Thoracic aorta endothelial cell (primary cell): Measurements from ENCODE around the genes ASCL2 and SLC22A18.

DNA sequence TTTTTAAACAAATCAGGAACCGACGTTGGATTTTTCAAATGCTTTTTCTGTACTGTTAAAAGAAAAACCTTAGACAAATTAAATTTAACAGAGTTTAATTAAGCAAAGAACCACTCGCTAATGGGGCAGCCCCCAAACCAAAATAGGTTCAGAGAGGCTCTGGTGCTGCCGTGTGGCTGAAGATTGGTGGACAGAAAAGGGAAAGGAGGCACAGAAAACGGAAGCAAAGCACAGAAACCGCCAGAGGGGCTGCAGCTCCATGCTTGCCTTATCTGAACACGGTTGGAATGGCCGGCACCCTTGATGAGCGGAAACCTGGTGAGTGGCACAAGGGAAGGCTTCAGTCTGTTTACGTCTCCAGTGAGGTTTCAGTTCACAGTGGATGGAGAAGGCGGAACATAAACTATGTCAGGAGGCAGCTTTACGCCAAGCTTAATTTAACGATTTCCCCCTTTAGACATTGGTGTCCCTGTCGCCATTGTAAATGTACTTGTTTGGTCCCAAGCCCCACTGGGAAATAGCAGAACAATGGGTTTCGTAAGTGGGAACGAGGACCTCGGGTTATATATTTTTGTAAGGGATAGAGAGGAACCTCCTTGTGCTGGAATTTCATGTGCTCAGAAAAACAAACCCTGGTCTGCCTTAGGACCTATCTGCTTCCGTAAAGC lies 5.3 kb upstream of the PRR33 start:
- CAGE, long polyA plus RNA, result no peak

DNA sequence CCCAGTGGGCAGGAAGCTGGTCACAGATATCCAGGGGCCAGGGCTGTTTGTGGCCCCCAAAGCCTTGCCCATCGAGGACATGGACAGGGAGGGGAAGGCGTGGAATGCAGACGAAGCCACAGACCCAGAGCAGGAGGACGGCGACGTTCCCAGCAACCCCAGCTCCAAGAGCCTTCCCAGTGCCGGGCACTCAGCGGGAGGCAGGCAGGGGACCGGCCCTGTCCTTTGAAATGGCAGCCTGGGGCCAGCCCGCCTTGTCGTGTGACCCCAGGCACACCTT lies 1.5 kb upstream of the TNNT3 start:
- CAGE, long polyA plus RNA, result no peak

GRCh38 chr11:1943631-1944267 lies 3.4 kb upstream of the MRPL23 start:
- CAGE, long polyA plus RNA, result no peak

GRCh38 chr11:2109092-2109969 lies 29.9 kb downstream of the IGF2 start:
- CAGE, long polyA plus RNA, result no peak

DNA sequence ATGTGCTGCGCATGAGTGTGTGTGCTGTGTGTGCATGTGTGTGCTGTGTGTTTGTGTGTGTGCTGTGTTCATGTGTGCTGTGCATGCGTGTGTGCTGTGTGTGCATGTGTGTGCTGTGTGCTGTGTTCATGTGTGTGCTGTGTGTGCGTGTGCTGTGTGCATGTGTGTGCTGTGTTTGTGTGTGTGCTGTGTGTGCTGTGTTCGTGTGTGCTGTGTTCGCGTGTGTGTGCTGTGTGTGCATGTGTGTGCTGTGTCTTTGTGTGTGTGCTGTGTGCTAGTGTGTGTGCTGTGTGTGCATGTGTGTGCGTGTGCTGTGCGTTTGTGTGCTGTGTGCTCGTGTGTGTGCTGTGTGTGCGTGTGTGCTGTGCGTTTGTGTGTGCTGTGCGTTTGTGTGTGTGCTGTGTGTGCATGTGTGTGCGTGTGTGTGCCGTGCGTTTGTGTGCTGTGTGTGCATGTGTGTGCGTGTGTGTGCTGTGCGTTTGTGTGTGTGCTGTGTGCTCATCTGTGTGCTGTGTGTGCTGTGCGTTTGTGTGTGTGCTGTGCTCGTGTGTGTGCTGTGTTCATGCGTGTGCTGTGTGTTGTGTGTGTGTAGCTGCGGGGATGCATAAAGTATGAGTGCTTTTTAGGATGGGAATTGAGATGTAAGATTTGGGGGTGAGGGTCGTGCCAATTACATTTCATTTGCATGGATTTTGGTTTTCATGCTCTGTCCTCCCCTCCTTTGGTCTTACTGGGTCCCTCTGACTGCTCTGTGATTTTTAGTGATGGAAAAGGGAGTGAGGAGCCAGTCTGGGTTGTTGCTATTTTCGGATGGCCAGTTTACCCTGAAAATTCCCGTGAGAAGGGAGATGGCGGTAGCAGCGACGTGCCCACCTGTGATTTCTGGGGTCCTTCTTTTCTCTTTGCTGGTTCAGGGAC lies 7.4 kb downstream of the IGF2 start:
- CAGE, long polyA plus RNA, result no peak

DNA sequence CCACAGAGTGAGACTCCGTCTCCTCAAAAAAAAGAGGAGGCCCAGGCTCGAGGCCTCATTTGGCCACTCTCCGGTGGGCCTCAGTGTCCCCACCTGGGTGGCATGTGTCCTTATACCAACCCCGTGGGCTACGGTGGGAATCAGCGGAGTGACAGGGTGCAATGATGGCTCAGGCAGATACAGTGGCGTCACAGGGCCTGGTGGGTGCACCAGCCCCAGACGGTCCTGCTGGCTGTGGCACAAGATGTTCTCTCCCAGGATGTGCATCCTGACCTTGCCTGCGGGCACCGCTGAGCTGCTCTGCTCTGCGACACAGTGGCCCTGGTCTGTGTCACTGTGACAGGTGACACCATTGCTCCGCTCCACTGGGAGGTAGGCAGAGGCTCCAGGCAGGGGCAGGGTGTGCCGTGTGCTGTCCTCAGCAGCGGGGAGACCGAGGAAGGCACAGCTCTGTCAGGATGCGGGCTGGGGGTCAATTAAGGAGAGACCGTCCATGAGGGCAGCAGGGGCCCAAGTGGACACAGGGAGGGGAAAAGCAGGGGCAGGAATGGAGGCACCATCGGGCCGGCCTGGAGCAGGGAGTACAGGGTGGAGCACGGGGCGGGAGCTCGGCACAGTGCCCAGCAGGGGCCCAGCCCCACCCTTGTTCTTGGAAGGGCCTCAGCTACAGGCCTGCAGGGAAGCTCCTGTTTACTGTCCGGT lies 21.7 kb upstream of the TH start:
- CAGE, long polyA plus RNA, result no peak

DNA sequence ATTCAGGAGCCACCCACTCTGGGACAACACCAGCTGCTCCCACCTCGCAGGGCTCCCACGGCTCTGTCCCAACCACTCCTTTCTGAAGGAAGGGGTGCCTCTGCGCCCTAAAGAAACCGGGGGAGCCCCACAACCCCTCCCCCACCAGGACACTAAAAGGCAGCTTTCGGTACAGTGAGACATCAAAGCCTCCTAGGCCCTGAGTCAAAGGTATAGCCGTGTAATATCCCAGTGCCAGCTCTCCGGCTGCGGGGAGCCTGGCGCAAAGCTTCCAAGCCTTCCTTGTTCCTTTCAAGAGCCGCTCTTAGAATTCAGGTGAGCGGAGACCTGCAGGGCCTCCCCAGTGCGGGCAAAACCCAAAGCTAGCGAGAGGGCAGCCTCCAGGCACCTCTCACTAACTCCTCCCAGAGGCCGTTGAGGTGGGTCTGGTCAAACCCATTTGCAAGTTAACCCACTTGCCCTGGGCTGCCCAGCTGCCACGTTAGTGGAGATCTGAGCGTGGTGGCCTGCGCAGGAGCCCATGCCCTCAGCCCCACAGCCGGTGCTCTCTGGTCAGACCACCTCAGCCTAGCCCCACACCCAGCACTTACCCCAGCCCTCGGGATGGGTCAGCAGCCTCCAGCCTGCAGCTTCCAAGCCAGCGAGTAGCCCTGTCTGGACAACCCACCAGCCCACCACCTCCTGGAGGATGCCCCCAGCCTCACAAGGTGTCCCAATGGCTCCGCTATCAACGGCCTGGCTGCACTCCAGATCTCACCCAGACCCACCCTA lies 2.6 kb downstream of the ASCL2 start:
- CAGE, long polyA plus RNA, result no peak

DNA sequence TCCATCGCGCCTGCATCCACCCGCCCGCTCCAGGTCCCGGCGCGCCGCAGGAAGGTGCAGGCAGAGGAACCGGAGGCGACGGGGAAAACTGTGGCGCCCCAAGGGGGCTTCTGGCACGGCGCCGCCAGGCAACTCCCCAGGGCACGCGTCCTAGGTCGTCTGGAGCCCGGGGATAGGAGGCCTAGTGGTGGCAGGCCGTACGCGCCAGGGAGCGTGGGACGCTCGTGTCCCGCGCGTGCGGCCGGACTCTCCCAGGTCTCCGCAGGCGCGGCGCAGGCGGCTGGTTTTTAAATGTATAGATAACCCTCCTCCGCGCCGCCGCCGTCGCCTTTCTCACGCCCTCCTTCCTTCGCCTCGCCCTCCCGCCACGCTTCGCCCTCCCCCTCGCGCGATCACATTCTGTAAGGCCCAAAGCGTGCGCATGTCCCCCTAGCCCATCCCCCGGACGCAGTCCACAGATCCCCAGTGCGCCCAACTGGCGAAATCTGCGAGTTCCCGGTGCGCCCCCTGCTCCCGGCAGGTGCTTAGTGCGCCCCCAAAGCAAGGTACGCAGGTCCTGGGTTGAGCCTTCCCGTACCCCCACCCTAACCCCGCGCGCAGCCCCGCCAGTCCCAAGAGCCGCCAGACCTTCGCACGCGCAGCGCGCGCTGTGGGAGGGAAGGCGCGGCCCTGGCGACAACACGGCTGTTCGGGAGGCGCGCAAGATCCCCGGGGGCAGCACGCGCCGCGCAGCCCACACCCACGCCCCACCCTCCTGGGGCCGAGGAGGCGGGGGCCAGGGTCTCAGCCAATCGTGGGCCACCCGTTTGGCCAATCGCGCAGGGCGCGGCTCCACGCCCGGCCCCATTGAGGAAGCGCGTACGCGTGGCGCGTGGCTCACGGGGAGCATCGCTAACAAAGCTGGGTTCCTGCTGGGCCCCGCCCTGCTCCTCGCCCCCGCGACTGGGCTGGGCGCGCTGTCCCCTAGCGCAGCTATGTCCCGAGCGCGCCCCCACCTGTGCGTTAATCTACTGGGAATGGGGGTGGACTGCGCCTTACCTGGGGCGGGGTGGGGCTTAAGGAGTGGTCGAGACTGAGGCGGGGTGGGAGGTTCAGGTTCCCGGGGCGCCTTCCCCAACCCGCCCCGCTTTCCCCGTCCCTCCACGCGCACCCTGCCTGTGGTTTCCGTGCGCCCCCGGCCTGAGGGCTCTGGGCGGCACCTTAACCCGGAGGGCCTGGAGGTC lies at the start of gene ASCL2:
TSS of gene ASCL2 (minus strand) at position 261 of the 1,223 bp plus-strand sequence.
- CAGE, long polyA plus RNA, result no peak

GRCh38 chr11:2314861-2315929 lies 13.4 kb downstream of the TSPAN32 start:
- CAGE, long polyA plus RNA, result no peak

DNA sequence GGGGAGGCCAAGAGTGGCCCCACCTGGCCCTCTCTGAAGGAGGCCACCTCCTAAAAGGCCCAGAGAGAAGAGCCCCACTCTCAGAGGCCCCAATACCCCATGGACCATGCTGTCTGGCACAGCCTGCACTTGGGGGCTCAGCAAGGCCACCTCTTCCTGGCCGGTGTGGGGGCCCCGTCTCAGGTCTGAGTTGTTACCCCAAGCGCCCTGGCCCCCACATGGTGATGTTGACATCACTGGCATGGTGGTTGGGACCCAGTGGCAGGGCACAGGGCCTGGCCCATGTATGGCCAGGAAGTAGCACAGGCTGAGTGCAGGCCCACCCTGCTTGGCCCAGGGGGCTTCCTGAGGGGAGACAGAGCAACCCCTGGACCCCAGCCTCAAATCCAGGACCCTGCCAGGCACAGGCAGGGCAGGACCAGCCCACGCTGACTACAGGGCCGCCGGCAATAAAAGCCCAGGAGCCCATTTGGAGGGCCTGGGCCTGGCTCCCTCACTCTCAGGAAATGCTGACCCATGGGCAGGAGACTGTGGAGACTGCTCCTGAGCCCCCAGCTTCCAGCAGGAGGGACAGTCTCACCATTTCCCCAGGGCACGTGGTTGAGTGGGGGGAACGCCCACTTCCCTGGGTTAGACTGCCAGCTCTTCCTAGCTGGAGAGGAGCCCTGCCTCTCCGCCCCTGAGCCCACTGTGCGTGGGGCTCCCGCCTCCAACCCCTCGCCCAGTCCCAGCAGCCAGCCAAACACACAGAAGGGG lies 37.4 kb downstream of the CDKN1C start:
- CAGE, long polyA plus RNA, result no peak

- CAGE, long polyA plus RNA, result no peak
Measured at GRCh38 chr11:2869115-2869727, 16.4 kb downstream of the CDKN1C start.

DNA sequence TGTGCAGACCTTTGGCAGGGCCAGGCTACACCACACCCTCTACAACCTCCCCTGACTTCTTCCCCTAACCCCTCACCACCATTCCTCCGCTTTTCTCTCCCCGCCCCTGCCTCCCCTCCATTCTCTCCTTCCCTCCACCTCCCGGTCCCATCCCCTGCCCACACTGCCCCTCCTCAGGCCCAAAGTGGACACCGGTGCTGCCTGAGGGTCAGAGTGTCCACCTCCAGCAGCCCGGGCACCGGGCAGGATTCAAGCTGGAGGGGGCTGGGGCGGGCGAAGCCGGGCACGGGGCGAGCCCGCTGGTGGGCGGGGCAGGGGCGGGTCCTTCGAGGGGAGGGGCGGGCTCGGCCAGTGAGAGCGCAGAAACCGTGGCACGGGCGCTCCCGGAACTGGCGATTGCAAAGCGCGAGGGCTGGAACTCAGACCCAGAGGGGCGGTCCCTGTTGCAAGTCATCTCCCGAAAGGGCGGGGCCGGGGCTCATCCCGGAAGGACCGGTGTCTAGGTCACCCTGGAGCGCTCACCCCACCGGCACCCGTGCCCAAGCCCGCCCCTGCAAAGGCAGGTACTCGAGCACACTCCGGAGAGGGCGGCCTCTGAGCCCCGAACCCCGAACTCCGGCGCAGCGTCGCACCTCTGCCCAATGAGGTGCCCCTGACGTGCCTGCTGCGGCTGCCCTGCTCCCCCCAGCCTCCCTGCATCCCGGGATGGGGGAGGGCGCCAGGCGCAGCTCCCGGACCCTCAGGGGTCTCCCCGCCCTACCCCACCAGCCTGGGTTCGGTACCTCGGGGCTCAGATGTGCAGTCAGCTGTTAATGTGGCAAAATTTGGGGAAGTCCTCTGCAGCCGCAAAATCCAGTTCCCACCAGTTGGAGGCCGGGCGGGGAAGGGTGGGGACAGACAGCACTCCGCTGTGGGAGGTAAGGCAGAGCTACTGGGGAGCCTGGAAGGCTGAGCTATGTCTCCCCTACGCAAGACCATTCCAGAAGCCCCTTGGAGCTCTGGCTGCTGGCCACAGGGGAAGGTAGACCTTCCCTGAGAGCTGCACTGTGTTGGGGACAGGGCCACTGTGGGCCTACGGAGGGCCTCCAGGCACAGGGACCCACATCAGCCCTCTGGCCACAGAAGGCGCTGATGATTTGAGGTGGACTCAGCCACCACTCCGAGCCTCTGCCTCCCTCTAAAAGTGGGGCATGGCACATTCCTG lies at the start of gene SLC22A18:
TSS of gene SLC22A18 (plus strand) at position 477 of the 1,204 bp plus-strand sequence.
- CAGE, long polyA plus RNA, result no peak

- CAGE, long polyA plus RNA, result no peak
Measured at GRCh38 chr11:2923778-2924147, 5.5 kb downstream of the PHLDA2 start.

DNA sequence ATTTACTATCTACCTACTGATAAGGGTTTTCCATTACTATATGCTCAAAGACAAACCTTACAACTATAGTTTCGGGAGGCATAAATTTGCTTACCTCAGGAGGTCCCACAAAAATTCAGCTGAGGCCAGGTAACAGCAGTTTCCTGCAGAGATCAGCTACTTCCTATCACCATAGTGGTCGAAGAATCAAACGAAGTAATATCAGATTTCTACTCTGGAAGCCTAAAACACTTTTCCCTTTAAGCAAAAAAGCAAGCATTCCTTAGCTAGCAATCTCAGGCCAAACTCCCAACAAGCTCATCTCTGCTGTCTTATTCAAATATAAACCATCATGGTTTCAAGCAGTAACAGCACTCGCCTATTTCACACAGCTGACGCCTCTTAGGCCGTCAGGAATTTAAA lies 3.1 kb downstream of the NAP1L4 start:
- CAGE, long polyA plus RNA, result no peak

DNA sequence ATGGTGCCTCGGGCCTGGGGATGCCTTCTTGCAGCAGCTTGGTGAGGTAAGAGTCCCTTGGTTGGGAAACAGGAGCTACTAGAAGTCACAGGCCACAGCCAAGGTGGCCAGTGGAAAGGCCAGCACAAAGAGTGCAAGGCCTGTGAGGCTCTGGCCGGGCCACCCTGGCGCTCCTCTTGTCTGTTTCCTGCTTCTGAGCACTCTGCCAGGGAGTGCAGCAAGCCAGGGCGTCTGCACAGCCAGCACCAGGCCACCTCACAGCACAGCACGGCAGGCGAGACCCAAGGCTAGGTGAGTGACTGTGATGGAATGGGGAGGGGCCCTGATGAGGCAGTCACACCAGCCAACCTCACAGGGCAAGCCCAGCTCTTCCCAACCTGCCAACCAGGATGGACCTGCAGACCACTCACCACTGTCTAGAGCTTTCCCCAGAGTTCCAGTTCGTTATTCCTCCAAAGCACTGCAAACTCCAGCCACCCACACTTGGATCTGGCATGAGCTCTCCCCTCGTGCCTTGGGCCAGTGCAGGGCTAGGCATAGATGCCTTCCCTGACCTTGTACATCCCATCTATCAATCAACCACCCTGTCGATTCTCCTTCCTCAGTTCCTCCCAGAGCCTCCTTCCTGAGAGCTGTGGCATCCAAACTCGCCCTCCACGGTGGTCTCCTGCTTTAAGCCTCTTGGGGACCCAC lies 11.8 kb upstream of the NAP1L4 start:
- CAGE, long polyA plus RNA, result no peak

DNA sequence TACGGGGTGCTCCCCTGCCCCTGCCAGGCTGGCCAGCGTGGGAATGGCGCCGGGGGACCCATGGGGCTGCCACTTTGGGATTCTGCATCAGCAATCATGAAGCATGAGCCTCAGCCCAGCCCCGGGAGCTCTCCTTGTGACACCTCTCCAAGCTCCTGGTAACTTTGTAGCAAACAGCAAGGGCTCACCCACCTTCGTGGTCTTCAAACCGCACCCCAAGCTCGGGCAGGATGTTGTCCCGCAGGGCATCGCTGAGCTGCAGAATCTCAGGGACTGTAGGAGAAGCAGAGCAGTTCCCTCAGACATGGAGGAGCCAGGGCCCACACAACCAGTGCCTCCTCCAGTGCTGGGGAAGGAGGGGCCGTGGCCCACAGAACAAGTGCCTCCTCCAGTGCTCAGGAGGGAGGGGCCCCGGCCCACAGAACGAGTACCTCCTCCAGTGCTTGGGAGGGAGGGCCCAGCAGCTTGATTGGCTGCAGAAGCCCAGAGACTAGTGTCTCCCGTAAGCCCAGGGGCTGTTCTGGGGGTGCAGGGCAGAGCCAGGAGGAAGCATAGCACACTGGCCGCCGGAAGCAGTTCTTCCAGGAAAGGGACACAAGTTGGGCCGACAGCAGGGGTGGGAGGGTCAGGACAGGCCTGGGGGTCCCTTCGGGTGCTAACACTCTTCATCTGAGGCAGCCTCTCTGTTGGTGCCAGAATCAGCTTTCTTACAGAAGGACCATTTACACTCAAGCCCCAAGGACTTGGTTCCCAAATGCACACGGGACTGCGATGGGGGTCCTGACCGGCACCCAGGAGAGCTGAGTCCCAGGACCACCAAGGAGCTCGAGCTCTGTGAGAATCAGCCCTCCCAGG lies 14.8 kb upstream of the NAP1L4 start:
- CAGE, long polyA plus RNA, result no peak

- CAGE, long polyA plus RNA, result no peak
Measured at GRCh38 chr11:3126482-3127105, 38.5 kb downstream of the OSBPL5 start.

DNA sequence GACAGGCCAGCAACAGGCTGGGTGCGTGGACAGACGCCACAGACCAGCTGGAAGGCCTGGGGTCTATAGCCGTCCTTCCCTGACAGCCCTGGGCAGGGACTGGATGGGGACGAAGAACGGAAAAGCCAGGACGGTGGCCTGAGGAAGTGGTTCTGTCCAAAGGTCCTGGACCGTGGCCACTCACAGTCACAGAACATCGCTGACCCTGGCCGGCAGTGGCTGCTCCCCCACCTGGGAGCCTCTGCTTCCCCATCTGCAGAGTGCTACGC lies 37.8 kb downstream of the OSBPL5 start:
- CAGE, long polyA plus RNA, result no peak

GRCh38 chr11:3854765-3855270 lies 646 bp upstream of the STIM1 start:
- CAGE, long polyA plus RNA, result no peak

DNA sequence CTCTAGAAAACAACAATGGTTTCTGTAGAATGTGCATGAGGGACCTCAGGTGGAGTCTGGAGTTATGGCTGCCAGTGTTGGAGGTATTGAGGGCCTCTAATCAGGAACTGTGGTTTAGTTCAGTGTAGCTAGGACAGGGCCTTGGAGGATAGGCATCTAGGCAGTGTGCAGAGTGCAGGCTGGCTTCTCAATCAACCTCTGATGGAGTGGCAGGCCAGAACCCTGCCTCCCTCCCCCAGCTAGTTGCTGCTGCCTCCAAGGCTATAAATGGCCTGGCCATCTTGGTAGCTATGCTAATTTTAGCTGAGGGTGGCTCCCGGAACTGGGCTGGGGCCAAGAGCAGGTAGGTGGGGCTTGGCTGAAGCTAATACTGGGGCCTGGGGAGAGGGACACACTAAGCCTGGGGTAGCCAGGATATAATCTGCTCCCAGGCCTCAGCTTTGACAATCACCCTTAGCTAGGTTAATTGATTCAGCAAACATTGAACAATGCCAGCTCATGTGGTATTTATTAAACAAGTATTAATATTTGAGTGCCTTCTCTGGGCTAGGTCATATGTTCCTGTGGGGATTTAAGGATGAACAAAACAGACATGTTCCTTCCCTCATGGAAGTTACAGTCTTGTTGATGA lies 4.1 kb downstream of the STIM1 start:
- CAGE, long polyA plus RNA, result no peak